Mesangial cell (primary cell): Measurements from ENCODE around the gene ACSL6.

DNA sequence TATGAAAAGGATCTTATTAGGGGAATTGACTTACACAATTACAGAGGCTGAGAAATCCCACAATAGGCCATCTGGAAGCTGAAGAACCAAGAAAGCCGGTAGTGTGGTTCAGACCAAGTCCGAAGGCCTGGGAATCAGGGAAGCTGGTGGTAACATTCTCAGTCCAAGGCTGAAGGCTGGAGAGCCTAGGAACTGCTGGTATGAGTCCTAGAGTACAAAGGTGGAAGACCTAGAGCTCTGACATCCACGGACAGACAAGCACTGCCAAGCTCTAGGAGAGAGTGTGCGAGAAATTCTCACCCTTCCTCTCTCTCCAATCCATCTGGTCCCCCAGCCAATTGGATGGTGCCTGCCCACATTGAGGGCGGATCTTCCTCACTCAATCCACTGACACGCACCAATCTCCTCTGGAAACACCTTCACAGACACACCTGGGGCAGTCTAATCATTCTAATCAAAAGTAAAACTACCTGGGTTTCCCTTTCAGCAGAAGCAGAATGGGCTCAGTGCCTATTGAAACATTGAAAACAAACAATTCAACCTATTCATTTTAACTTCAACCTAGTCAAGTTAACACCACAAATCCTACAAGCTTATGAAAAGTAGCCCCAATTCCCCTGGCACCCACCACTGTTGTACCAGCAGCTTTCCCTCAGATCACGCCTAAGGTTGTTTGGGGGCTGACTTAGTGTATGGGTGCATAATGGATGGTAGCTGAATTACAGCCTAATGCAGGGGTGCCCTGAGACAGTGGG is 19.6 kb upstream of the ADAMTS19 start:
- RAMPAGE, long total RNA = no peak

DNA sequence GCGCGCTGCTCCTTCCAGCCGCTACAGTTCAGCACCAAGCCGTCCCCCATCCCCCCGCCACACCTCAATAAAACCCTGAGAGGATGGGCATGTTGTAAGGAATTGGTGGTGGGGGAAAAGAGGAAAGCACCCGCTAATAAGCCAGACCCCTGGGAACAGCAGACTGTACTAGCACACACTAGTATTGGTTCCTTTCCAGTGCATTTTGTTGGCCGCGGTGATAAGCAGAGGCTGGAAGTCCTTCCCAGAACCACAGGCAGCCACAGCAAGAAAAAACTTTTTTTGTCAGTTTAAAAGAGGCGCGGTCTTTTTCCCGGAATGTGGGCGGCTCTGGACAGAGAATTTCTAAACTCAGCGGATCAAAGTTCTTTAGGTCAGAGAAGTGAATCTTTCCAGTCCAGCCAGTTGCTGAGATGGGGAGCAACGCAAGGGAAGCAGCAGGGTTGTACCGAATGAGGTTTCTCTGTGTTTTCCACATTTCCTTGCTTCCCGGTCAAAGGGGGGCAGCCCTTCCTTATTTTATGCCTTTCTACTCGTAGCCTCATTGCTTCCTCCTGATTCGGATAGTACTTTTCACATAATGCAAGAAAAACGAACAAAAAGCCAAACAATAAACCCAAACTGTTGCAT is 2.1 kb downstream of the CHSY3 start:
- RAMPAGE, long total RNA = no peak

GRCh38 chr5:130549671-130550424 is 615.2 kb downstream of the HINT1 start:
- RAMPAGE, long total RNA = no peak

DNA sequence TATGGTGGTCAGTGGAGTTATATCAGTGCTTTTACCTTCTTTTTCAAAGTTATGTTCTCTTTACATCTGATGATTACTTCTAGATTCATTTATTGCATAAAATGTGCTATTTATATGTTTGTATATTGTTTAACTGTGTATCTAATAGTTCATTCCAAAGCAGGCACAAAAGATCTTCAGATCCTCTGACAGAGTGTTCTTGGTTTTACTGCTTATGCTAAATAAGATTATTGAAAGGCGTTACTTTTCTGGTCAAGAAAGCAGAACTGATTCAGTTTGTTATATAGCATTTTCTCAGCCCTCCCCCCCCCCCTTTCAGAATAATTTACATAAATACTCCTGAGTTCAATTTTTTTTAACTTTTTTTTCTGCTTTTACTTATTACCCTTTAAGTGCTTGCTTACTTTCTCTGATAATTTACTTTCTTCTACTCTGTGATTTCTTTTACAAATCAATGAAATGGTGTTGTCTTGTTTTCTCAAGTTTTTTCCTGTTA is 15.3 kb downstream of the CDC42SE2 start:
- RAMPAGE, long total RNA = no peak

DNA sequence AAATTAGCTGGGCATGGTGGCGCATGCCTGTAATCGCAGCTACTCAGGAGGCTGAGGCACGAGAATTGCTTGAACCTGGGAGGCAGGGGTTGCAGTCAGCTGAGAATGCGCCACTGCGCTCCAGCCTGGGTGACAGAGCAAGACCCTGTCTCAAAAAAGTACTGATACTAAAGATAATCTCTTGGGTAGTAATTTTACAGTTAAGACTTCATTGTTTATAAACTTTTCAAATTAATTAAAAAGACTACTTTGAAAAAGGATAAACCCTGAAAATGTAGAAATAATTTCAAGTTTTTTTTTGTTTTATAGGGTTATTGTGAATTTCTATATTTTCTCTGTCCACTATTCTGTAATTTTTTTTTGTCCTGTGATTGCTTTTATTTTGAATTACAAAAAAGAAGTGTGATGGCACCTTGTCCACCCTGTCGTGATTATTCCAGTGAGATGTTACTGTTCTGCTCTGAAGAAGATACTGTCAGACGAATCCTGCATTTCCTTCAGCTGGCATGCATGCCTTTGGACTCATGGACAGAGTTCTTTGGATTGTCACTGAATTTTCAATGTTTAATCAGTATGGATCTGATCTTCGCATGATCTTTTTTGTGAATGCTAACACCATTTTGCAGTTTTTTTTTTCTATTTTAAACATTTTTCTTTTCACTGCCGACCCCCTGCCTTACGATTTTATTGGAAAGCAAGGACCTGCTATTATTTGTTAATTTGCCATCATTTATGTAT is 127.8 kb downstream of the CDC42SE2 start:
- RAMPAGE, long total RNA = no peak

DNA sequence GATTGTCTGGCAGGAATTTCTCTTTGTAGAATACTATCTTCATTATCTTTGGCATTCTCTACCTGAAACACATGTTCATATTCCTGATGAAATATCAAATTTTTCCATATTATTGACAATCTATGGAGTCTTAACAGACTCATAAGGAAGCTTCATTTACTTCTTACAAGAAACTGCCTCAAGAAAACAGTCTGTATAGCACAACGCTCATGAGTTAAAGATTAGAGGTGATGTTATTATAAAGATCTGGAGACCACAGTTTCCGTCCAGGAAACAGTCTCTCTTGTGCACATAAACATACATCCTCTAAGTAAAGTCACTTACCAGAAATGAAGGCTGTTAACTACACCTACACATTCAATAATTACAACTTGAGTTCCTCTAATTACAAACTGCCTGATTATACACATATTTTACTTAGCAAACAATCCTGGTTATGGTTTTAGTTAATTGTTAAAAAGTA is 86.9 kb downstream of the RAPGEF6 start:
- RAMPAGE, long total RNA = no peak

- RAMPAGE, long total RNA = no peak
These were observed 36.4 kb upstream of the RAPGEF6 start for GRCh38 chr5:131671279-131671943.

DNA sequence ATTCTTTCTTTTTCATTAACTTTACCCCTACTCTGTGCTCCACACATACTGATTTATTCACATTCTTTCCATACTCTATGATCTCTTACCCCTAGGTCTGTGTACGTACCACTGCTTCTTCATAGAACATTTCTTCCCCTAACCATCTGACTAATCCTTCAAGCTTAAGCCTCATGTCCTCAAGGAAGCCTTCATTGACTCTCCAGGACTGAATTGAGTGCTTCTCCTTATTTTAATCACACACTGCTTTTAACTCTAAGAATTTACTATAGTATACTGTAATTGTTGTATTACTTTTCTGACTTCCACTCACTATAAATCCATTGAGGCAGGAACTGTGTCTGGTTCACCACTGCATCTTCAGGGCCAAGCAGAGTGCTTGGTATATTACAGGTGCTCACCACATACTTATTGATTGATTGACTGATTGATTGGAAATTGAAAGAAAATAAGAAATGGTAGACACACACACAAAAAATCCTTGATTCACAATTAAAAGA is 79.6 kb upstream of the RAPGEF6 start:
- RAMPAGE, long total RNA = no peak

GRCh38 chr5:131765959-131766577 is 30.7 kb downstream of the FNIP1 start:
- RAMPAGE, long total RNA = no peak

DNA sequence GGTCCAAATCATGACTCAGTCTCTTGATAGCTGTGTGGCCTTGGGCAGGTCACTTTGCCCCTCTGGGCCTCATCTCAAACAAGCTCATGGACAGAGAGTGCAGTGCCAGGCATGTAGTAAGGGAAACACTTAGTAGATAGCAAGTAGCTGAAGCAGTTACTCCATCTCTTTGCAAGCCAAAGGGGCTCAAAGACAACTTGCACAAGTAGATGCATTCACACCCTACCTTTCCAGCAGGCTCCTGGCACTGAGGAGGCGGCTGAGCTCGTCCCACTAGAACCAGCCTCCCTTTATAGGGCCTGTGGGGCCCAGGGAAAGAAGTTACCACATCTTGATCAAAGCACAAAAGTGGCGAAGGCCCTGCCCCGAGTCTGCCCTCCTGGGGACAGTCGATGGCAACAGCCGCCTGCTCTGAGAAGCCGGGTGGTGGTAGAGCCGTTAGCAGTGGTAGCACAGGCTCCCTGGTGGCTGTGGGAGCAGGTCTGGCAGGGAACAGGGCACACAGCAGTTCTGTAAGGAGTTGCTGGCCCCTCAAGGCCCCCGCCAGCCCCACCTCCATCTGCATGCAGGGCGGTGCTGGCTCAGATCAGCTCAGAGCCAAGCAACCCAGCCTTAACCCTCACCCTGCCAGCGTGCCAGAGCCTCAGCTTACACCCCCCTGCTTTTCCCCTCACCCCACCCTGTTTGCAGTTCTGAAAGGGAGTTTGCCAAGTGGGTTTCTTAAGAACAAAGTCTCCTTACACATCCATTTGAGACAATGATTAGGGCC is 12.1 kb downstream of the ACSL6 start:
- RAMPAGE, long total RNA = no peak

GRCh38 chr5:132011431-132012541 is at the start of gene ACSL6:
Gene ACSL6 (minus strand): TSS chr5:132011658.
- RAMPAGE, long total RNA = no peak

DNA sequence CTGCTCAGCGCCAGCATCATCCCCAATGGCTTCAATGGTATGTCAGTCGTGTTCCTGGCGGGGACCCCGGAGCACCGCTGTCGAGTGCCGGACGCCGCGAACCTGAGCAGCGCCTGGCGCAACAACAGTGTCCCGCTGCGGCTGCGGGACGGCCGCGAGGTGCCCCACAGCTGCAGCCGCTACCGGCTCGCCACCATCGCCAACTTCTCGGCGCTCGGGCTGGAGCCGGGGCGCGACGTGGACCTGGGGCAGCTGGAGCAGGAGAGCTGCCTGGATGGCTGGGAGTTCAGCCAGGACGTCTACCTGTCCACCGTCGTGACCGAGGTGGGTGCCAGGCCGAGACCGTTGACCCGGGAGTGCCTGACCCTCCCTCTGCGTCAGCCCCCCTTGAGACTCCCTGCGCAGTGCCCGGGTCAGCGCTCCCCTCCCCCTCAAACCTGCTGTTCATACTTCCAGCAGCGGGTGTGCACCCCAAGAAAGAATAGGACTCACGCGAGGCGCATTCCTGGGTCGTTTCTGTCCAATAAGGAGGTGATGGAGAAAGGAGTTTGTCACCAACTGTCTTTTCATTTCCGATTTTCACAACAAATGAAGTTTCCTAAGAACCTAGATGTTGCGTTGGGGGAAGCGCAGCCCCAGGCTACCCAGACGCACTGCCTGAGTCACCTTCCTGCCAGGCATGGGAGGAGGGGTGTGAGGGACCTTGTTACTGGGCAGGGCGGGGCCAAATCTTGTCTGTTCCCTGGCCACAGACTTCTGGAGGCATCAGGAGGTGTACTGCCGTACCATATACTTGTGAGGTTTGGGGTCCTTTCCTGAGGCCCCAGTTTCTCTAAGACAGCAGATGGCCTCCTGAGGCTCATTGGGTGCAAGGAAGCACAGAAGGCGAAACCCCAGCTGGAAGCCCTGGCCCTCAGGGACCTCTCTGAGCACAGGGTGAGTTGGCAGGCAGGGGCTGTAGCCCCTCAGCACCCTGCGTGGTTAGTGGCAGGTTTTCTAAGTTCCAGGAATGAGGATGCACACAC is 804 bp downstream of the SLC22A4 start:
- RAMPAGE, long total RNA = no peak

- RAMPAGE, long total RNA = no peak
These were observed 1.8 kb downstream of the SLC22A4 start for GRCh38 chr5:132295719-132296619.

- RAMPAGE, long total RNA = no peak
These were observed 22.8 kb downstream of the SLC22A5 start for GRCh38 chr5:132392293-132392790.

DNA sequence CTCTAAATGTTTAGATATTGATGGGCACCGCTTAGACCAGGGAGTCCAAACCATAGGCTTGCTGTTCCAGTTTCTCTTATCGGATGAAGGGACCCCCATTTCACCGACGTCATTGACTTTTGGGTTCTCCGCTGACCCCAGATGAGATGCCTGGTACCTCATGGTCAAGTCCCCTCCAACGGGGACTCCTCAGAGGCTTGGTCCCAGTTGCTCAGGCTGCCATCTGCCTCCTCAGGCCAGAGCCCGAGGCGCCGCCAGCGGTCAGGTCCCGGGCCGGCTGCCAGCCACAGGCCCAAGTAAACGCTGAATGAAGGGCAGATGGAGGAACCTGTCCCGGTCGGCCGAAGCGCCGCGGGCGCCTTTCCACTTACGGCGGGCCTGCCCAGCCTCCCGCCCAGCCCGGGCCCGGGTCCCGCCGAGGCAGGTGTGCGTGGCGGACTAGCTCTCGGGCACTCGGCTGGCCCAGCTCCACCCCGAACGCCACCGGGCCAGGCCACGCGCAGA is 40.8 kb downstream of the SLC22A5 start:
- RAMPAGE, long total RNA = no peak

DNA sequence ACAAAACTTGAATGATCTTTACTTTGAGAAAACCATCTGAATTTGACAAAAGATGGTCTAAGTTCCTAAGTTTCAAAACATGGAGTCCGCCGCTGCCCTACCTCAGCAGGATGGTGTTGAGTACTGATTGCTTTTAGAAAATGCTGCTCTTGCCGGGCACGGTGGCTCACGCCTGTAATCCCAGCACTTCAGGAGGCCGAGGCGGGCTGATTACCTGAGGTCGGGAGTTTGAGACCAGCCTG is 42.5 kb downstream of the SLC22A5 start:
- RAMPAGE, long total RNA = no peak

GRCh38 chr5:132415090-132415398 is 45.5 kb downstream of the SLC22A5 start:
- RAMPAGE, long total RNA = no peak

GRCh38 chr5:132417633-132418520 is 48.4 kb downstream of the SLC22A5 start:
- RAMPAGE, long total RNA = no peak

DNA sequence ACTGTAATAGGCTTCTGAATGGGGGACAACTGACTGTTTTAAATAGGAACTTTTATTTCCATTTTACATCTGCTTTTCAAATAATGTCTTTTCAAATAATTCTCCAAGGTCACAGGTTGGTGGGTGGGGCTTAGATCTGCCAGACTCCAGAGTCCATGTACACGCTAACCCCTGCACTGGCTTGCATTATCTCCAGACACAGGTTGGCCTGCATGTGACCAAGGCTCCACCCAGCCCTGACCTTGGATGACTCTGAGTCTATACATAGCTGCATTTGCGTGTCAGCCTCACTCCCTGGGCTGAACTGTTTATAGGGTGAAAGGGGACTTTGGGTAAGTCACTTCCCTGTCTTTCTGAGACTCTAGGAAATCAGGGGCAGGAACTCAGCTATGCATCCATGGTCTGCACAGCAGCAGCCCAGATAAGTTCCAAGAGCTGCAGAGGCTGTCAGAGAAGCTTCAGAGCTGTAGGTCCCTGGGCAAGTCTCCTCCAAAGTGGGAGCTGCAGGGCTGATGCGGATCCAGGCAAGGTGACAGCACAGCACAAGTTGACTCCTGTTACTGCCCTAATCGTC is 53.2 kb downstream of the SLC22A5 start:
- RAMPAGE, long total RNA = no peak

- RAMPAGE, long total RNA = no peak
These were observed 26.7 kb downstream of the IRF1 start for GRCh38 chr5:132463860-132464189.